Colonic mucosa (tissue), 1 donor: ENCODE measurements around the gene WNT7A.

GRCh38 chr3:11557150-11557811 lies 86.4 kb downstream of the VGLL4 start:
- PRO-cap: no peak

- PRO-cap: bidirectional peak, plus-strand start at chr3:11568710, minus-strand start at chr3:11568787
These were observed 75.2 kb downstream of the VGLL4 start for GRCh38 chr3:11568115-11569299.

DNA sequence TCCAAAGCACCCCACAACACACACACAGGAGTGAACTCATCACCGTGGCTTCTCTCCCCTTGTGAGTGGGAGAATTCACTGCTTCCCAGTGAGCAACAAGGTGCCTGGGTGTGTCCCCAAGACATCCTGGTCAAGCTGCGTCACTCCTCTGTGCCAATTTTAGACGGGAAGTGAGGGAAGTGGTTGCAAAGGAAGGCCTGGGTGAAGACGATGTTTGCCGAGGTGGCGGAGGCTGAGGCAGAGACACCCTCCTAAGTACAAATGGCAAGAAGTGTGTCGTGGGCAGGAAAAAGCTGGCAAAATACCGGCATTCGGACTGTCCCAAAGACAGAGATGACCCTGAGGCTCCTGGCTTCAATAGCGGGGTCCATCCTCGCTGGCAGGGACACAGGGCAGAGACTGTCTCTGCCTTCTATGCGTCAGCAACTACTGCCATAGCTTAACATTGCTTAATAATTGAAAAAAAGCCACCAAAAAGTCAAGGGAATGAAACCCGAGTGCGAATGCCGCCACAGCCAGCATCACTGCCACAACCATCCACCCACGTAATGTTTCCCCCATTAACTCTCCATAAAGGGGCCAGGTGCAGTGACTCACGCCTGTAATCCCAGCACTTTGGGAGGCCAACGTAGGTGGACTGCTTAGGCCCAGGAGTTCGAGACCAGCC lies 72.8 kb downstream of the VGLL4 start:
- PRO-cap: bidirectional peak, plus-strand start at position 204 of the sequence, minus-strand start at position 61 of the sequence

DNA sequence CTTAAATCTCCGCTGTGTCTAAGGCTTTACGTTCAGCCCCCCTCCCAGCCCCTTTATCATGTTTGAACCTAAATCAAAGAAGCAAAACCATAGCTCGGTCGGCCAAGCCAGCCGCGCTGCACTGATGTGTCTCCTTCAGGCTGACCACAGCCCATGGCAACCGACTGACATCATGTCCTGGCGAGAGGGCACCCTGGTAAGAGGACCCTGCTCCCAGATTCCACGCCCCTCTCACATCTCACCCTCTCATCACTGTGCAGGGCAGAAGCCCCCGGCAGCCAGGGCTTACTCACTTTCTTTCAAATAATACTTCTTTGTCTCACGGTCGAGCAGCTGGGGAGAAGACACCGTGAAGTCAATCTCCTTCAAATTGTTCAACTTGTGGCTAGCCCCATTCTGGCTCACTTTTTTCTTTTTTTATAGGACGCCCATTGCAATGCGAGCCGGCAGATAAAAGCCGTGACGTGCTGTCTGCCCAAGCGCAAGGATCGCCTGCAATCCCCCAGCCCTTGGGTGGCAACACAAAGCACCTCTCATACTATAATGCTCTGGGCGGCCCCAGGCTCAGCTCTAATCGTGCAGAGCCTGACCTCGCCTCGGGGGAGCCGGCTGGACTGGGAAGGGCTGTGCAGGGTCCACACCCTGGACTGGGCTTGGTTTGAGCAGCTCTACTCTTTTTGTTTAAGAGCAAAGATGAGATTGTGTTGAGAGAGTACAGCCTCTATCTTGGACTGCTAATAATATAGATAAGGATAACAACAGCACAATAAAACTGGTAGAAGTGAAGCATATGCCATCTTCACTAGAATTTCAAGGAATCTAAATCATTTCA lies 33.5 kb downstream of the VGLL4 start:
- PRO-cap: no peak

DNA sequence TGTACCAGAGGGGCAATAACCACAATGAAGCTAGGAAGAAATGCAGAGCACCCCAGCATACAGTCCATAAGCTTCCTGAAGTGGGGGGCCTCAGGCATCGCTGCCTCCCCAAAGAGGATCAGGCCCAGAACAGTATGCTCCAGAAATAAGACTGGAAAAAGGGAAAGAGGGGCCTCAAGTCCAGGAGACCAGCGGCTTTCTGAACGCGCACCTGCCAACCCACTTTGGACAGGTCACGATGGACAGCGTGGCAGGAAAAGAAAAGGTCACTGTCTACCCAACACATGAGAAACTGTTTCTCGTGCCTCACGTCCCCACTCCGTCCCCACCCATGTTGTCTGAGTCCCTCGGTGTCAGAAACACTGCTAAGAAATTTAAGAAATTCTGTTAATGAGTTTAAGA lies 1.9 kb upstream of the PPARG start:
- PRO-cap: no peak

GRCh38 chr3:12301873-12302349 lies 13.0 kb downstream of the PPARG start:
- PRO-cap: no peak

- PRO-cap: no peak
These were observed 86.2 kb upstream of the TSEN2 start for GRCh38 chr3:12397917-12398692.

- PRO-cap: no peak
These were observed 28.4 kb downstream of the MKRN2 start for GRCh38 chr3:12585064-12585811.

DNA sequence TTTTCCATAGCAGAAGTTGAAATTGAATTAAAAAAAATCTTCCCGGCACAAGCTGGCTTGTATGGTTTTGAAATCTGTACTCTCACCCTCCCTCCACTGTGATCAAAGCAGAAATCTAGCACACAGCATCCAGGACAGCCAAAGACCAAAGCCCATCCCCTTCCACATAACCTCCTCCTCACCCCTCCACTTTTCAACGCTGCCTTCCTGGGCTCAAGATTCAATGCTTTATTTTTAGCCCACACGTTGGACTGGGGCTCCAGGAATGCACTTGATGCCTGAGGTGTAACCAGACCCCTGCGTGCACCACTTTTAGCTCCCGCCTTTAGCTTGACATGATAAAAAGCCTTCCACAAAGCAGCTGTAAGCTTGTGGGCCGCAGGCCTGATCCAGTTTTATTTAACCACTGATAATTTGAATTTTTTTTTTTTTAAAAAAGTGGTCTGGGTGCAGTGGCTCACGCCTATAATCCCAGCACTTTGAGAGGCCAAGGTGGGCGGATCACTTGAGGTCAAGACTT lies 29.8 kb downstream of the TMEM40 start:
- PRO-cap: no peak

- PRO-cap: no peak
These were observed 5.5 kb downstream of the TMEM40 start for GRCh38 chr3:12753428-12753994.

DNA sequence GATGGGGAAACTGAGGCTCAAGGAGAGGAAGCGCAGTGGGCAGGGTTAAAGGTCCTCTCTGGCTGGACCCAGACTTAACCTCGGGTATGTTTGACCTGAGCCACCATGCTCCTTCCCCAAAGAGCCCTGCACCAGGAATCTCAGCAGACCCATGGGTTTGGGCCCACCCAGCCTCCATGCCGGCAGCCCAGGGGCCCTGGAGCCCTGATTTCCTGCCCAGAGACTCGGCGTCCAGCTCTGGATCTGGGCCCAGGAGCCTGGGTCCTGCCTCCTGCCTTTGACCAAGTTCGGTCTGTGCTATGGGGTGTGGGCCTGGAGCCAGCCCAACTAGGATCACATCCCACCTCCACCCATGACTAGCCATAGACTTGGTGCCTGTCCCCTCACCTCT lies 25.5 kb downstream of the IQSEC1 start:
- PRO-cap: no peak

DNA sequence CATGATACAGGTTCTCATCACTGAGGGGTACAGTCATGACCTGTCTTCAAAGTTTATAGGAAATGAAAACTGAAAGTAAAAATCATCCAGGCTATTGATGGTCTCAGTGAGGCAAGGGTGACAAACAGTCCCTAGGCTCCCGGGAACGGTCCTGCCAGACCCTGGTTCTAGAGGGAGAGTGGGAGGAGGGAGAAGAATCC lies 76.5 kb upstream of the IQSEC1 start:
- PRO-cap: no peak

DNA sequence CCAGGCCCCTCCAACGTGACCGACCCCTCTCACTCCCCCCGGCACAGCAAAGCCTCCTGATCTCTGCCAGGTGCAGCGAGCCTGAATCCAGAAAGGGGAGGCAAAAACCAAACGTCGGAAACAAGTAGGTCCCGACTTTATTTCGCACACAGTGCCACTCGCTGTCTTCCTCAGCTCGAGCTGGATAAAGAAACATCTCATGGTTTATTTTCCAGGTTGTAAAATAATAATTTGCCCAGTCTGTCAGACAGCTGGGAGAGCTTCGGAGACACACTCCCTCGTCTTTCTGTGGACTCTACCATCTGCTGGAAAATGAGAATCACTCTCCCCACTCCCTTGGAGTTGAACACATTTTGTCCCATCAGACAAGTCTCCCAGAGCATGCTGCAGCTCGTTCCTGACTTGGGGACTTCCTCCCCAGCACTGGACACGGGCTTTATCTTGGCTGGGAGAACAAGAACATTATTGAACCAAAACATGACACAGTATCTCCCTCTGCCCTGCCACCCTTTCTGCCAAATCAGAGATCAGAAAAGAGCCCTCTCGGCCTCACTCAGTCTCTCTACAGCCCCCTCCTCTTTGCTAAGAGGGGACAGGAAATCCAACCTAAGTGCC lies 142.8 kb downstream of the NUP210 start:
- PRO-cap: no peak

DNA sequence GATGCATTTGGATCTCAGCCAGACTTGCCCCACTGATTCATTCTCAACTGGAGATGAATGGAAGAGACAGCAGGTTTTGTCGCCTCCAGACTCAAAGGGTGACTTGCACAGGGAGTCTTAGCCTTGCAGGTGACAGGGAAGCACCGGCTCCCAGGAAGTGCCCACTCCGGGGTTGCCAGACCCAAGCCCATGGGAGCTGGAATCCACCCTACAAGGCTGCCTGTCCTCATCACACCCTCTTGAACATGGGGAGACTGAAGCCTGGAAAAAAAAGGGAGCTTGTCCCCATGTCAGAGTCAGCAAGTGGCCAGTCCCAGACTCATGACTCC lies 94.8 kb downstream of the NUP210 start:
- PRO-cap: no peak

GRCh38 chr3:13639490-13640014 lies 90.6 kb downstream of the FBLN2 start:
- PRO-cap: no peak

GRCh38 chr3:13650533-13650965 lies 101.6 kb downstream of the FBLN2 start:
- PRO-cap: no peak

DNA sequence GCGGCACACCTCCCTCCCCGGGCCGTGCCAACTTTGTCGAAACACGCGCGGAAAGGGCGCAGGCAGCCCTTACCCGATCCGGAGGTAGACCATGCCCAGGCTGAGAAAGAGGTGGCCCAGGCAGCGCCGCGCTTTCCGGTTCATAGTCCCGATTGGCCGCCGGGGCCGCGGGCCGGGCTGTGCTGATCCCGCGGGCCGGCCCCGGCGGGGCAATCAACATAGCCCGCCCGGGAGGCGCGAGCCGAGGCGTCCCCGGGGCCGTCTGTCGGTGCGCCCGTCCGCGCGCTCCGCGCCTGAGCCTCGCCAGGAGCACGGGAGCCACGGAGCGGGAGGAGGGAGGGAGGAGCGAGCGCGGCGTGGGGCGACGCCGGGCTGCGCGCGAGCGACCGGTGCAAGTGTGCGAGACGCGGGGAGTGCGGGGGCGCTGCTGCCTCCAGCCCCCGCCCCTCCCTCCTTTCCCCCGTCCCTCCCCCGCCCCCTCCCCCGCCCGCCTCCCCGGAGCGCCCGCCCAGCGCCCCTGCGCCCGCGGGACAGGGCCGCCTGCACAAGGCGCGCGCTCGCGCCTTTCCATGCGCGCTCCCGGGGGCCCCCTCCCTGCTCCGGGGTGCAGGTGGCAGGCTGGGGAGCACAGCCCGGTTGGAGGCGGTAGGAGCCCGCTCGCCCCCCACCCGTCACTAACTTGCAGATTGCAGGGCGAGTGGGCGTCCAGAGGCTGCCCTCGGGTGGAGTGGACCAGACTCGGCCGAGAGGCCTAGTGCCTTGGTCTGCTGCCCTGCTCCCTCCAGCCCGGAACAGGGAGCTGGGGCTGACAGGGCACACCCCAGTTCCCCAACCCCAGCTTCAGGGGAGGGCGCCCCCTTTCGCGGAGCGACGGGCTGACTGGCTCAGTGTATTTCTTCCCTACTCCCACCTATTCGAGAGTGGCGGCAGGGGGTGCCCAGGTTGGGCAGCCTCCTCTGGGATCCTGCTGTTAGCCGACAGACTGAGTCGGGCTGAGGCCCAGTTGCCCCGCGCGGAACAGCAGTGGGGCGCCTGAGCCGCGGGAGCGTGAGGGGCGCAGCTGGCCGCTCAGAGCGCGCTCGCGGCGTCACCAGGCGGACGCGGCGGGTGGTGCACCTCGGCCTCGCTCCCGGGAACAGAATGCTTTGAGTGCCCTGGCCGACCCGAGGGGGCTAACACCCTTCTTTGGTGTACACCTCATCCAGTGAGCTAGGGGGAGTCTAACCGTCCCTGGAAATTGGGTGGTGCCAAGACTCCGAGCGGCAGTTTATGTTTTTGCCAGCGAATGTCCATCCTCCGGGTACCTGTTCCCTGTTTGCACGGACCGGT lies at the start of gene WNT7A:
Gene WNT7A, minus strand, starts transcription at position 399 of the 1,329 bp plus-strand sequence.
- PRO-cap: no peak

- PRO-cap: no peak
These were observed 104.1 kb downstream of the CHCHD4 start for GRCh38 chr3:14020590-14021017.

DNA sequence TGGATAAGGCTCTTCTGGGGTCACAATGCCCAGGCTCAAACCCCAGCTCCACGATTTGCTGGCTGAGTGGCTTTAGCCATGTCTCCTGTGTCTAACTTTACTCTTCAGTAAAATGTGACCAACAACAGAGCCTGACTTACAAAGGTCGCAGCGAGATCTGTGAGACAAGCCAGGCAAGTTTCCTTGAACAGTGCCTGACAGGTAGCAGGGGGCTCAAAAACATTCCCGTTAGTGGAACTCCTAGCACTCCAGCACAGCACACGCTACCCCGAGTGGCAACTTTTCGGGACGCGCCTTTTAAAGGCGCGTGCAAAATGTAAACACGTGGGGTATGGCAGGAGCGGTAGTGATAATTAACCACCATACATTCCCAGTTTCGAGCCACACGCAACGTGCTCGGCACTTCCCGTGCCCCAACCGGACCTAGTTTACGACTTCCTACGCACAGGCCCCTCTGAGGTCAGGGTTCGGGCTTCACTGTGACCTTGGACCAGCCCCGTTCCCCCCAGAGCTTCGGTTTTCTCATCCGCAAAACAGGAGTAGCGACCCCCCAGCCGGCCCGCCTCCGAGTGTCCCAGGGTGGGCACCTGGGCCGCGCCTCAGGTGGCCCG lies 608 bp downstream of the CHCHD4 start:
- PRO-cap: bidirectional peak, plus-strand start at position 458 of the sequence, minus-strand start at position 419 of the sequence

DNA sequence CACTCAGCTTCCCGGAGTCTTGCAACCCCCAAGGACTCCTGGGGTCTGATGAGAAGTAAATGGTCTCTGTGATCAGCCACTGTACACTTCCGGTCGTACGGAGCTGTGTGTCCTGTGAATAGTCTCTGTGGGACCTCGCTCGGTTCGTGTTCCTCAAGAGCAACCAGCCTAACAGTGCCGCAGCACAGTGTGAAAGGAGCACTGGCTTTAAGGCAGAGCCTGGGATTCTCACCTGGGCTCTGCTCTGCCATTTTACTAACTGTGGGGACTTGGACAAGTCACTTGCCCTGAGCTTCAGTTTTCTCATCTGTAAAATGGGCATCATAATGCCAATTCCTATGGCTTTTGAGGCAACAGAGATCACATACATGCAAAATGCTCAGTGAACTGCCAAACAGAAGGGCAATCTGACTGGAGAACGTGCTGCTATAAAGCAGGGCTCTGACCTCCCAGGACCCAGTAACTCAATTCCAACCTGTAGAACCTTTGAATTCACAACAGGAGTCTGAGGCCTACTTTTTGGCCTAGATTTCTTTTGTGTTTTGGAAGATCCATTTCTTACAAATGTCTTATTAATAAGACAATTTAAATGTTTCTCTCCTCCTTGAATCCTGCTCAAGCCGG lies 26.7 kb downstream of the XPC start:
- PRO-cap: no peak